ENCODE results near the genes DPEP2NB and NOB1.

DNA sequence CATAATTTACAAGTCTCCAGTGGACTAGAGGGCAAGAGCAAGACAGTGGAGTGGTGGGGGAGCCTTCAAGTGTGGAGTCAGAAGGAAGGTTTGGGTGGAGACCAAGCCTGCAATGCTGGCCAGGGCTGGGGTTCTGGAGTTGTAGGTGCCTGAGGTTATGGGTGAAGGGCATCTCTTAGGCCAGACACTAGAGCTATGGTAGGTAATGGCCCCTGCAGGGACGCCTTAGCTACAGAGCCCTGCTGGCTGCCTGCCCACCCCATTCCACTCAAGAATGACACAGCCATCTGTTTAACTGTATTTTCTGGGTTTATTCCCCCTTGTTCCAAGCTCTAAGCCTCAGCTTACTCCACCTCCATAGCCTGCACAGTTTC is 2.4 kb downstream of the PSMB10 start:
- PRO-cap, result no peak

DNA sequence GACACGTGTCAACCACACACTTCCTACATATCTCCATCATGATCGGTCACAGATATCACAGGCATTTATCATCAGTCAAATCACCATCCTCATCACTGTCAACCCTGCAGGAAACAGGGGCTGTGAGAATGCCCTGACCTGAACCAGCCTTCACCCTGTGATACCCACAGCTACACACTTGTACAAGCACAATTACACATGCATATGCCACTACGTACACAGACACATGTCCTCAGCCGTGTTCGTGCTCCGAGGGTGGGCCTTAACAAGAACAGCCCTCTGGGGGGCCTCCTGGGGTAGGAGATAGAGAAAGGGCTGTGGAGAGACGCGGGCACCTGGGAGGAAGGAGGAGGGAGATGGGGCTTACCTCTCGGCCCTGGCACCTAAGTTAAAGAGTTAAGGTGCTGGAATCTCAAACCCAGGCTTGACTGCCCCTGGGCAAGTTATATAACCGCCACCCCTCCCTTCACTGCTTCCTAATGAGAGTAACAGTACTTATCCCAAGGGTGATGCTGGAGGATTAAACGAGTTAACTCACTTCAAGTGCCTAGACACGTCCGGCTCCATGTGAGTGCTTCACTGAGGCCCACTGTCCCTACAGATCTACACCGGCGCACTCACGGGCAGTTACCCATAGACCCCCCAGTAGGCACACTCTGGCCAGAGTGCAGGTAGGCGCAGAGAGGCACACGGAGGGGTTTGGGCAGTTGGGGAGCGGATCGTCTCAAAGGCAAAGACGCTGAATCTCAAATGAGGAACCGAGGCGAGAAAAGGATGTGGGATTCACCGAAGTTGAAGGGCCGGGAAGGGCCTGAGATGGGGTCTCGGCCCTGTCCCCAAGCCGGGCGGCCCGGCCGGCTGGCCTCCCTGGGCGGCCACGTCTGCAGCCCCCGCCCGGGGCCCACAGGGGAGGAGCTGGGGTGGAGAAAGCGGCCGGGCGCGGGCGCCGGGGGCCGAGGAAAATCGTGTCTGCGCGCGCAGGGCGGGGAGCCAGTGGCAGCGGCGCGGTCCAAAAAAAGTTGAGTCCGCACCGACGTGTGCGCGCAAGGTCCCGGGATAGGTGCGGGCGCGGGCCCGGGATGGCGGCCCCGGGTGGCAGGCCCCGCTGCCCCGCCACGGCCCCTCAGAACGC is 772 bp downstream of the SLC12A4 start:
- PRO-cap, result bidirectional peak, plus-strand start at position 906 of the sequence, minus-strand start at position 860 of the sequence

DNA sequence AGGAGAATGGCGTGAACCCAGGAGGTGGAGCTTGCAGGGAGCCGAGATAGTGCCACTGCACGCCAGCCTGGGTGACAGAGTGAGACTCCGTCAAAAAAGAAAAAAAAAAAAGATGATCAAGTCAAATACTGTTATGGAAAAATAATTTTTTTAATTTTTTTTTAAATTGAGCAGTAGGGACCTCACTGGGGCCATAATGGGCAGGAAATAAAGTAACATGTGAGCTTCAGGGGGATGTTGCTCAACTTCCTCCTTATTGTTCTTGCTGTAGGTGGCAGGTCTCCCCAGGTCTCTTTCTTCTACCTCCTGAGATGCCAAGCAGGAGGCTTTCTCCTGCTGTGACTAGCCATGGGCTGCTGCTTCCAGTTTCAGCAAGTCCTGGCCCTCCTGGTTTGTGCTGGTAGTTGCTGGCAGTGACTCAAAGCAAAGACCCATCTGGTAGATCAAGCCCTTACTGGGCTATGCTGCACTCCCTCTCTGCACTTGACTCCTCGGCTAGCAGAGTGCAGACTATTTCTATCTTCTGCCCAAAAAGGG is 2.3 kb downstream of the DPEP2NB start:
- PRO-cap, result unidirectional peak, plus-strand start at position 297 of the sequence

GRCh38 chr16:68015575-68016014 is at the start of gene DPEP2NB:
TSS of gene DPEP2NB (minus strand) at chr16:68015911.
- PRO-cap, result no peak

DNA sequence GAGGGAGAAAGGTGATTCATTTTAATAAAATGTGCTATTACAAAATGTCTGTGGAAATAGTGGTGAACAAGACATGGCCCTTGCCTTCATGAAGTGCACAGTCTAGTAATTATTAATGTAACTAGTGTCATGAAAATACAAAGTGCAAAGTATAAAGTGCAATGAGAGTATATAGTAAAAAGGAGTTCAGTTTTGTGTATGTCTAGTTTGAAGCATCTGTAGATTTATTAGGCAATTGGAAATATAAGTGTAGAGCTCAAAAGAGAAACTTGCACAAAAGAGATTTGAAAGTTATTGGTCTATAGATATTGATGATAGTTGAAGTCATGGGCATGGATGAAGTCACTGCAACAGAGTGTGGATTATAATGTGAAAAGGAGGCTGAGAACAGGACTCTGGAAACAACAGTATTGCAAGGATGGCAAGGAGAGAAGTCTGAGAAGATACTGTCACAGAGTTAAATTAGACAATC is 12.1 kb downstream of the NFATC3 start:
- PRO-cap, result no peak

GRCh38 chr16:68257859-68258809 is 6.2 kb upstream of the SLC7A6 start:
- PRO-cap, result no peak

GRCh38 chr16:68298088-68298700 is 12.6 kb downstream of the SLC7A6OS start:
- PRO-cap, result no peak

DNA sequence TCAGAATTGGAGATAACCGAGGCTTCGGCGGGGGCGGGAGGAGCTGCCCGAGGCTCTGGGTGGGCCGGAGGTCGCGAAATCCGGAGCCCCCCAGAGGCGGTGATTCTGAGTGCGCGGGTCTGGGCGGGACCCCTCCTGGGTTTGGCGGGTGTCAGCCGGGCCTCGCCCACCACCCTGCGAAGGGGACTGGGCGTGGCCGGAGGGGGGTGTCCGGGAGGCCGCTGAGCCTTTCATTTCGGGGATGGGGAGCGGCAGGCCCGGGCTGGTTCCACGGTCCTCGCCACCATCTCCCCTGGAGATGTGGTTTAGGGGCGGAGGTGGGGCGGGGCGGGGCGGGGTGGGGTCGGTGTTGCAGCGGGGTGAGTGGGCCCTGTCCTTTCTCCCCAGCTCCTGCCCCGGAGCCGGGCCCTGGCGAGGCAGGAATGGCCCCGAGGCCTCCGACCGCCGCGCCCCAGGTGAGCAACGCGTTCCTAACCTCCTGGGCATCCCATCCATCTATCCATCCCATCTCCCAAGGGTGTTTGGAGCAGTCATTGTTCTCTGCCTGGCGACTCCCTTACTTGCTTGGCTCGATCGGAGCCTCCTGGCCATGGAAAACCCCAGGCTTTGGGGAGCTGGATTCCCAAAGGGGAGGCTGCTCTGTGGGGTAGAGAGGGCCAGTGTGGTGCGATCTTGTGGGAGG is 421 bp downstream of the ZFP90 start:
- PRO-cap, result bidirectional peak, plus-strand start at position 420 of the sequence, minus-strand start at position 307 of the sequence

- PRO-cap, result no peak
These were observed 904 bp upstream of the CDH3 start for GRCh38 chr16:68644278-68644534.

- PRO-cap, result no peak
These were observed 20.4 kb downstream of the CDH1 start for GRCh38 chr16:68757489-68757946.

DNA sequence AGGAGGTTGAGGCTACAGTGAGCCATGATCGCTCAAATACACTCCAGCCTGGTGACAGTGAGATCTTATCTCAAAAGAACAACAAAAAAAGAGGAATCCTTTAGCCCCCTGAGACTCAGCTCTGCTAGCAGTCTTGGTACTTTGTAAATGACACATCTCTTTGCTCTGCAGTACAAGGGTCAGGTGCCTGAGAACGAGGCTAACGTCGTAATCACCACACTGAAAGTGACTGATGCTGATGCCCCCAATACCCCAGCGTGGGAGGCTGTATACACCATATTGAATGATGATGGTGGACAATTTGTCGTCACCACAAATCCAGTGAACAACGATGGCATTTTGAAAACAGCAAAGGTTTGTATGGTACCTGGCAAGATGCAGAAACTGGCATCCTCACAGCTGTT is 30.2 kb upstream of the TANGO6 start:
- PRO-cap, result no peak

GRCh38 chr16:68971963-68972531 is 128.7 kb downstream of the TANGO6 start:
- PRO-cap, result no peak

DNA sequence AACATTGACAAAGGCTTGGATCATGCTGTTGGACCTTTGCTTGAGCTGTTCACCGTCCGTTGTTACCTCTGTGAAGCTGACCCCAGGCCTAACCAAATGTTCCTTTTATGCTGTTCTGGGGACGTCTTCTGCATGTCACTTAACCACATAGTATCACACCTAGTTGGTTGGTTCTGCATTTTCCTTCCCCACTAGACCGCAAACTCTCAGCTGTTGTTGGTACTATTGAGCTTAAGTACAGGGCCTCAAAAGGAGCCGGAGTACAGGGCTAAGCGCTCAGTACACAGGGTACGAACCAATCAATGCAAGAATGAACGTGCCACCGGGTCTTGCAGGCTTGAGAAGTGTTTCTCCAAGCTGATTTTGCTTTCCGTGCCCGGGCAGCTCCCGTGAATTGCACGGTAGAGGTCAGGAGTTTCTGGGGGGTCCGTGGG is 439 bp upstream of the SNTB2 start:
- PRO-cap, result unidirectional peak, minus-strand start at position 78 of the sequence; bidirectional peak, plus-strand start at position 275 of the sequence, minus-strand start at position 78 of the sequence

DNA sequence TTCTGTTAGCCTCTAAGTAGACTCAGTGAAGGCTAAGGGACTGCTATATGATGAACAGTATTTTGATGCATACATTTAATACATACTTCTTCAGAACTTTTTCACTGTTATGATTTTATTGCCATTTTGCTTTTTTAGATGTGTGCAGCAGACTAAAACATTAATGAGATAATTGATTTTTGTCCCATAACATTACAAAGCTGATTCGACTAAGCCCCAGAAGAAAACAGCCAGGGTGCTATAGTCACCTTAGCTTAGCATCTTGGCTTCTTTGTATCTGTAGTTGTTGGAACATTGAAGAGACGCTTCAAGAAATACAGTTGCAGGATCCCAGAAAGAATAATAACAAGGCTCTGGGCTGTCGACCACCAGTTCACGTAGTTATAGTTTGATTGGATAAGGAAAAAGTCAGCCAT is 3.6 kb downstream of the NIP7 start:
- PRO-cap, result no peak

- PRO-cap, result unidirectional peak, plus-strand start at chr16:69404530
These were observed 18.5 kb upstream of the TERF2 start for GRCh38 chr16:69403973-69405000.

DNA sequence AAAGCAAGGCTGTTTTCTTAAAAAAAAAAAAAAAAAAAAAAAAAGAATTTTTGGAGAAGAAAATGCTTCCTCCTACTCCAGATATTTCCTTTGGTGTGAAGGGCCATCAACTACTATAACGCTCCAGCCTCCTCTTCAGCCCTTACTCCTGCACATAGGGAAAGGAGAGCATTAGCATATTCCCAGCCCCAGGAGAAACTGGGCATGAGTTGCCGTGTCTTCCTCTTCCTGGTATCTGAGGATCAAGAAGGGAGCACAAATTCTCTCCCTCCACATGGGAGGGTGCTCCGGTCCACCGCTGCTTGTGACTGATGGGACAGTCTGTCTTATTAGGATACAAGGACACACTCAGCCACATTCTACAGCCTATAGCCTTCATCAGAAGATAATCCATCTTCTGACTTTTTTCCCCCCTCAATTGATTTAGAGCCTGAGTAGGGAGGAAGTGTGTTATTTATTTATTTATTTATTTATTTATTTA is 16.7 kb upstream of the CYB5B start:
- PRO-cap, result no peak

GRCh38 chr16:69594443-69595028 is 28.8 kb downstream of the NFAT5 start:
- PRO-cap, result no peak

- PRO-cap, result no peak
These were observed 15.5 kb downstream of the NQO1 start for GRCh38 chr16:69710610-69711531.

GRCh38 chr16:69754386-69755342 is at the start of gene NOB1:
TSS of gene NOB1 (minus strand) at chr16:69754926.
- PRO-cap, result unidirectional peak, minus-strand start at chr16:69754687; bidirectional peak, plus-strand start at chr16:69755184, minus-strand start at chr16:69754910

- PRO-cap, result no peak
These were observed 68.6 kb downstream of the WWP2 start for GRCh38 chr16:69830559-69831262.

Data from left lung (tissue), 1 donor.